ENCODE measurements around a stretch of chr10.

- PRO-cap, 2 experiments = no peak in any of the 2 experiments
Observed at GRCh38 chr10:102661840-102662202, 17.5 kb downstream of the TRIM8 start.

- PRO-cap, 2 experiments = peak in 2 of 2 experiments; most common plus-strand start chr10:102776183 (in 2); most common minus-strand start chr10:102776080 (in 2)
Observed at GRCh38 chr10:102775949-102776650, 32.4 kb downstream of the WBP1L start.

- PRO-cap, 2 experiments = no peak in any of the 2 experiments
Observed at GRCh38 chr10:102782128-102782549, 38.4 kb downstream of the WBP1L start.

DNA sequence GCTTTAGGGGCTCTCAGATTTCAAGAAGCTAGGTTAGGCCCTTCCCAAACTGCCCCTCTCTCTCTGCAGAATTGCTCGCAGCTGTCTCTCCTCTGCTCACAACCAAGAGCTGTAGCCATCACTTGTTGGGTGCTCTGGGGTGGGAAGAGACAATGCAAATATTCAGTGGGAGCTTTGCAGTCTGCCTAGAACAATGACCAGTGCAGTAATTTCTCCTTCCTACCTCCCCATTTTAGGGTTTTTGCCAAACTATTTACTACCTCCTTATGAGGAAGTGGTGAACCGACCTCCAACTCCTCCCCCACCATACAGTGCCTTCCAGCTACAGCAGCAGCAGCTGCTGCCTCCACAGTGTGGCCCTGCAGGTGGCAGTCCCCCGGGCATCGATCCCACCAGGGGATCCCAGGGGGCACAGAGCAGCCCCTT is 24.8 kb downstream of the CYP17A1 start:
- PRO-cap, 2 experiments = no peak in any of the 2 experiments

DNA sequence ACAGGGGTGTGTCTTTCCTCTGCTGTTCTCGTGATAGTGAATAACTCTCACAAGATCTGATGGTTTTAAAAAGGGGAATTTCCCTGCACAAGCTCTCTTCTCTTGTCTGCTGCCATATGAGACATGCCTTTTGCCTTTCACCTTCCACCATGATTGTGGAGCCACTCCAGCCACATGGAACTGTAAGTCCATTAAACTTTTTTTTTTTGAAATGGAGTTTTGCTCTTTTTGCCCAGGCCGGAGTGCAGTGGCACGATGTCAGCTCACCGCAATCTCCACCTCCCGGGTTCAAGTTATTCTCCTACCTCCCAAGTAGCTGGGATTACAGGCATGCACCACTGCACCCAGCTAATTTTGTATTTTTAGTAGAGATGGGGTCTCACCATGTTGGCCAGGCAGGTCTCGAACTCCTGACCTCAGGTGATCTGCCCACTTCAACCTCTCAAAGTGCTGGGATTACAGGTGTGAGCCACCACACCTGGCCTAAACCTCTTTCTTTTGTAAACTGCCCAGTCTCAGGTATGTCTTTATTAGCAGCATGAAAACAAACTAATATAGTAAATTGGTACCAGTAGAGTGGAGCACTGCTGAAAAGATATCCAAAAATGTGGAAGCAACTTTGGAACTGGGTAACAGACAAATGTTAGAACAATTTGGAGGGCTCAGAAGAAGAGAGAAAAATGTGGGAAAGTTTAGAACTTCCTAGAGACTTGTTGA is 59.8 kb downstream of the NT5C2 start:
- PRO-cap, 2 experiments = no peak in any of the 2 experiments

GRCh38 chr10:103138195-103138763 is 54.8 kb downstream of the NT5C2 start:
- PRO-cap, 2 experiments = no peak in any of the 2 experiments

GRCh38 chr10:103396942-103397290 is 490 bp downstream of the PDCD11 start:
- PRO-cap, 2 experiments = peak in 2 of 2 experiments; most common minus-strand start chr10:103397134 (in 2)

DNA sequence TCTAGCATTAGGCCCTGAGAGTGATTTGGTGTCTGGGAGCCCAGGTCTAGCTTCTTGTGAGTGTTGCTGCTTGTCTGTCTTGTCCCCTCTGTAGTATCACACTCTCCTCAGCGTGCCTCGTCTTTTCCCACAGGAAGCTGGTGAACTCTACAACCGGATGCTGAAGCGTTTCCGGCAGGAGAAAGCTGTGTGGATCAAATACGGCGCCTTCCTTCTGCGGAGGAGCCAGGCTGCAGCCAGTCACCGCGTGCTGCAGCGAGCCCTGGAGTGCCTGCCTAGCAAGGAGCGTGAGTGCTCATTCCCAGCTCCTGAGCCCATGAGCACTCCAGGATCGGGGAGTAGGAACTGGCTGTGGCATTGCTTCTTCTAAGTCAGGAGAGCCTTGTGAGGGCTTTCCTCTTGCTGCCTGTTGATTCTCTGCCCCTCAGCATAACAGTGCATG is 8.4 kb downstream of the CALHM2 start:
- PRO-cap, 2 experiments = no peak in any of the 2 experiments

- PRO-cap, 2 experiments = no peak in any of the 2 experiments
Observed at GRCh38 chr10:103542658-103543248, 49.2 kb downstream of the NEURL1 start.

DNA sequence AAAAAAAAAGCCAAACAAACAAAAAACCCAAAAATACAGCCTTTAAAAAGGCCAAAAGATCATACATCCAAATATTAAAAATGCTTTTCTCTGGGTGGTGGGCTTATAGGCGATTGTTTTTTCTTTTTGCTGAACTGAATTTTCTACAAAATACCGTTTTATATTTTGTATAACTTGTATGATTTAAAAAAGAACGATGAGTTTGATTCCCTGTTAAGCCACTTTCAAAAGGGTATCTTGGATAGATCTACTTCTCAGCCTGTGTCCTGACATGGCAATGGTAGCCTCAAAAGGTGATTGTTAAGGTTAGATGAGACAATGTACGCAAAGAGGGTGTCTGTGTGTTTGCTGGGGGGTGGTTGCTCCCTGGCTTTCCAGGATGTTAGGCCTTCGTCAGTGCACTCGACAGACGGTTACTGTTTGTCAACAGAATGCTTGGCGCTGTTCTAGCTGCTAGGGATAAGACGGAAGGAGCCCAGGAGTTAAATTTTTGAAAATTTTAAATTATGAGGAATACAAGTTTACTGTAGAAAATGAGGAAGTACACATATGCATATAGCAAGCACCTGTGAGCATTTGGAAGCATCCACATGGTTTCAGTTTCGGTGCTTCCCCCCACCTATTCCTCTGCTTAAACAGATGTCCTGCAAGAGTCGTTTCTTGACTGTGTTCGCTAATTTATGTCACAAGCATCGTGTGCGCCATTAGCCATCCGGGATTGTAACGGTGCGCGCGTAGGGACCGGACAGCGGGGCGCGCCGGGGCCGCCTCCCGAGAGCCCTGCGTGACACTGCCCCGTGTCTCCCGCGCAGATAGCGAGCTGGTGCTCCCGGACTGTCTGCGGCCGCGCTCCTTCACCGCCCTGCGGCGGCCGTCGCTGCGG is 90.5 kb downstream of the NEURL1 start:
- PRO-cap, 2 experiments = peak in 2 of 2 experiments; most common plus-strand start position 382 of the sequence (in 1); most common minus-strand start position 282 of the sequence (in 1)

DNA sequence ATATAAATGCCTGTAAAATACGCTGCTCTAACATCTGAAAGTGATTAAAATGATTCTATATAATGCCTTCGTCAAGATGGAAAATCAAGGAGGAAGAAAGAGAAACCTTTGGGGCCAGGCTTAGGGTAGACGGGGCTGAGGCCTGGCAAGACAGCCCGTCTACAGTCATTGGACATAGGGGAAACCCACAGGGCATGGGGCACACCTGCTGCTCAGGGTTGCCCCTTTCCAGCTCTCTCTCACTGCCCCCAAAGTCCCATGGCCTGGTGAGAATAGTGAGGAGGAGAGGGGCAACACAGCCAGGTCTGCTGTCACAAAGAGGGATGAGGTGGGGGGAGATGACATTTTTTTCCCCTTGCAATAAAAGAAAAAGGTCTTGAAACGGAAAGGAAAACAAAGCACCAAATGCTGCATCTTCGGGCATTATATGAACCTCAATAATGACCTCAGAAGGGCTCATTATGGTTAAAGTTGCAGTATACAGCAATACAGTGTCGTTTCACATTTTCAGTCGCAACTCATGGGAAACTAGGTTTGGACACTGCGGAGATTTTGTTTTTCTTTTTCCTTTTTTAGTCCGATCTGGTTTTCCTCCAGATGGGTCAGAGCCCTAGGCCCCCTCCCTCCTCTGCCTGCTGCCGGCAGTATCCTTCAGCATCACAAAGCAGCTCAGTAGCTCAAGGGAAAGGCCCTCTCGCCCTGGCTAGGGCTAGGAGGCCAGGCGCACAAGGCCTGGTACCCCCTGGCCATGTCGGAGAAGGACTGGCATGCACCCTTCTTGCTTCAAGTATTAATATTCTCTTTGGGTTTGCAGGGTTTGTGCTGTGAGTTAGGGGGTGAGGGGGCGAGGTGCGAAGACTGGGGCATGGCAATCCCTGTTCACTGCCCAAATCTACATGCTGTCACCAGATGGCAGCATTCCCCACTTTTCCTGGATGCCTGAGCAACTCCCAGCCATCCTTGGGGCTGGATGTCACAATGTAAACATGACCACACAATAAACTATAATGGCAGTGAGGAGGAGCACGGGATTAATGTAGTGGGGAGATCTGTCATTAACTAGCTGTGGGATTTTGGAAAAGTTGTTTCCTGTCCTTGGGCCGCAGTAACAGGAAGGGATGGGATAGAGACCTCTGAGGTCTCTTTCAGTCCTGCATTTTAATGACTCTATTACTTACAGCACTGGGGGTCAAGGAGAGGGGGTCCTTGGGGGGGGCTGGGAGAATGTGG is 105.0 kb downstream of the NEURL1 start:
- PRO-cap, 2 experiments = no peak in any of the 2 experiments

- PRO-cap, 2 experiments = no peak in any of the 2 experiments
Observed at GRCh38 chr10:103601595-103602194, 108.2 kb downstream of the NEURL1 start.

GRCh38 chr10:103604144-103604556 is 110.6 kb downstream of the NEURL1 start:
- PRO-cap, 2 experiments = no peak in any of the 2 experiments

GRCh38 chr10:103648031-103649105 is 154.9 kb downstream of the NEURL1 start:
- PRO-cap, 2 experiments = no peak in any of the 2 experiments

DNA sequence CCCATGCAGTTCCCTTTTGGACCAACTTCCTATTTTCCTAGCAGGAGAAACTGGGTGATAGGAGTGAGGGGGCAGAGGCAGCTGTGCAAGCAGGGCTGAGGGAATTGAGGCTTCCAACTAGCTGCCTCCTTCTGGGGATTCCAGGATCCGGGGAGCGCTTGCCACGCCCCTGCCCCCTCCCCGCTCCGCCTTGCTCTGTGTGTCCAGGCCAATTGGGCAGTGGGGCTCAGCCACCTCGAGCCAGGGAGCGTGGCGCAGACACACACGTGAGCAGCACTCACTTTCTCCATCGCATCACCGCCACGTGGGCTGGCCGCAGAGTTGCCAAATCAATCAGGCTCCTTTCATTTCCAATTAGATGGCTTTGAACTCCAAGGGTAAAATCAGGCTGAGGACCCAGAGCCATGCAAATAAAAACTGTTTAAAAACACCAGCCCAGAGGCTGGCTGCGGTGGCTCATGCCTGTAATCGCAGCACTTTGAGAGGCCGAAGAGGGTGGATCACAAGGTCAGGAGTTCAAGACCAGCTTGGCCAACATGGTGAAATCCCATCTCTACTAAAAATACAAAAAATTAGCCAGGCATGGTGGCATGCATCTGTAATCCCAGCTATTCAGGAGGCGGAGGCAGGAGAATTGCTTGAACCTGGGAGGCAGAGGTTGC is 173.2 kb downstream of the SH3PXD2A start:
- PRO-cap, 2 experiments = no peak in any of the 2 experiments

DNA sequence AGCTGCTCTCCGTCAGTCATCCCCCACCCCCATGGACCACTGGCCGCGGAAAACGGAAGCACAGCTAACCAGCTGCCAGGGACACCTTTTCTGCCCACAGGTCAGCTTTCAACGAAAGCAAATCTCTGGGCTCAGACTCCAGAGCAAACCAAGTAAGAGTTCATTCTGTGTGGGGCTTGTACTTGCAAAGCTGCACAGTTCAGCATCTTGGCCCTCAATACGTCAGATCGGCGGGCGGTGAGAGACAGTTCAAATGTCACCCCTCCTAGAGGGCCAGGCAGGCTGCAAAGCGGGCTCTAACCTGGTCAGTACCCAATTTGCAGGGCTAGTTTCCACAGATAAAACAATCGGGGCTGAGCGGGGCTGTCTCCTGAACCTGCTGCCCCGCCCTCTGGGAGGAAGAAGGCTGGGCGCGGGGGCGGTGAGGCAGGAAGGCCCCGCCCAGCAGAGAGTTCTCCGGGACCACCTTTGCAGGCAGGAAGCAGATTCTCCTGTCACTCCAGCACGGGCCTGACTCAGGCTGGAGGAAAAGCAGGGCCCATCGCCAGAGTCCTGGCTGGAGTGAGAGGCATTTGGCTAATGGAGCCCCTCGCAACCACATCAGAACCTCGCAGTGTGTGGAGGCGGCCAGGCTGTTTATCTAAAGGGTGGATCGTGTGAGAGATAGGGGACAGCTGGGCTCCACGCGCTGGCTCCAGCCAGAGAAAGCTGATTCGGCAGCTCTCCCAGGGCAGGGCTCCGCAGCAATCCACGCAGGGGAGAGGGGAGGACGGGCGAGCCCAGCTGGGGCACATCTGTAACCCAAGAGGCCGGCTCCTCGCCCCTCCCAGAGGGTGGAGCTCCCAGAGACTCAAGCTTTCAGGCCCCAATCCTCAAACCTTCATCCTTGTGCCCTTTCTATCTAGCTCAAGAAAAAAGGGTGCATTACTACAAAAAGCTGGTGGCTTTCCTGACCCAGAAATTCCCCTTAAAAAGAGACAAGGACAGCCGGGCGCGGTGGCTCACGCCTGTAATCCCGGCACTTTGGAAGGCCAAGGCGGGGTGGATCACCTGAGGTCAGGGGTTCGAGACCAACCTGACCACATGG is 83.1 kb downstream of the SH3PXD2A start:
- PRO-cap, 2 experiments = peak in 2 of 2 experiments; most common plus-strand start position 484 of the sequence (in 2); most common minus-strand start position 482 of the sequence (in 1)

DNA sequence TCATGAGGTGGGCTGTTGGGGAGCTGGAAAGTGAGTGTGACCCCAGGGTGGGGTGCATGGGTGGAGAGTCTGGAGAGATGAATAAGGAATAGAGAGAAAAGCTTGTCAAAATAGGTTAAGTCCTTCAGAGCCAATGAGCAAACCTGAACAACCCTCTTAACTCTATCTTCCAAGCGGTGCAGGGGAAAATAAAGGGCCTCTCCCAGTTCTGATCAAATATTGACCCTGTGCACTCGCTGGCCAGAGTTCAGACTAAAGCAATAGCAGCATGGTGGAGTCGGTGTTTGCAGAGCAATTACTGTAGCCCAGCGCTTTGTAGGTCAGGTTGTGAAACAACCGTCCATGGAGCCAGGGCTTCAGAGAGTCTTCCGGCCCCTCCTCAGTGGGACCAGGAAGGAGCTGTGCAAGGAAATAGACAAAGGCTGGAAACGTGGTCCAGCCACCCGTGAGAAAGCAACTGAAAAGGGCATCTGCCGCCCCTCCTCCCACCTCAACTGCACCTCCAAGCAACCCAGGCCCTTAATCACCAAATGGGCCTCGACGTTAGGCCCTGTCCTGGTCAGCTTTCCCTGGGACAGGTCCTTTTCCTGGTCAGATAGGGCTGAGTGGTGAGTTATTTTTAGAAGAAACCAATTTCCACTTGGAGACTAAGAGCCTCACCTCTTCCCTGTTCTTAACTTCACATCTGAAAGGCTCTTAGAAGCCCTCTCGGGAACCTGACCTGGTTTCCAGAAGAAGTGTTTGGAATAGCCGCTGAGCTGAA is 61.1 kb downstream of the SH3PXD2A start:
- PRO-cap, 2 experiments = no peak in any of the 2 experiments

DNA sequence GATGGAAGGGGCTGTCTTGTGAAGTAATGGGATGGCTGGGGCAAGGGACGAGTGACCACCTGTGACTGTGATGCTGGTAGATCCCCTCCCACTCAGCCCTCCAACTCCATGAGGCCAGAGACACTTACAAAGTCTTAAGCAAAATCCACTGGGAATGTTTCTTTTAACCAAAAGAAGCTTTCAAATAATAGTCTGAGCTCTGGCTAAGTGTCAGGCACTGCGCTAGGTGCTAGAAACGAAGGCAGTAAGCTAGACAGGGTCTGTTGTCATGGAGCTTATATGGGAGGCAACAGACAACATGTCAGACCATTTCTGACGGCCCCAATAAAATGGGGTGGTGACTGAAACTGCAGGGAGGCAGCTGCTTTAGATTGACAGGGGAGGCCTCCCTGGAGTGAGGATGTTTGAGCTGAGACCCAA is 40.8 kb downstream of the SH3PXD2A start:
- PRO-cap, 2 experiments = no peak in any of the 2 experiments

GRCh38 chr10:103872186-103872712 is 16.9 kb upstream of the SH3PXD2A start:
- PRO-cap, 2 experiments = no peak in any of the 2 experiments

DNA sequence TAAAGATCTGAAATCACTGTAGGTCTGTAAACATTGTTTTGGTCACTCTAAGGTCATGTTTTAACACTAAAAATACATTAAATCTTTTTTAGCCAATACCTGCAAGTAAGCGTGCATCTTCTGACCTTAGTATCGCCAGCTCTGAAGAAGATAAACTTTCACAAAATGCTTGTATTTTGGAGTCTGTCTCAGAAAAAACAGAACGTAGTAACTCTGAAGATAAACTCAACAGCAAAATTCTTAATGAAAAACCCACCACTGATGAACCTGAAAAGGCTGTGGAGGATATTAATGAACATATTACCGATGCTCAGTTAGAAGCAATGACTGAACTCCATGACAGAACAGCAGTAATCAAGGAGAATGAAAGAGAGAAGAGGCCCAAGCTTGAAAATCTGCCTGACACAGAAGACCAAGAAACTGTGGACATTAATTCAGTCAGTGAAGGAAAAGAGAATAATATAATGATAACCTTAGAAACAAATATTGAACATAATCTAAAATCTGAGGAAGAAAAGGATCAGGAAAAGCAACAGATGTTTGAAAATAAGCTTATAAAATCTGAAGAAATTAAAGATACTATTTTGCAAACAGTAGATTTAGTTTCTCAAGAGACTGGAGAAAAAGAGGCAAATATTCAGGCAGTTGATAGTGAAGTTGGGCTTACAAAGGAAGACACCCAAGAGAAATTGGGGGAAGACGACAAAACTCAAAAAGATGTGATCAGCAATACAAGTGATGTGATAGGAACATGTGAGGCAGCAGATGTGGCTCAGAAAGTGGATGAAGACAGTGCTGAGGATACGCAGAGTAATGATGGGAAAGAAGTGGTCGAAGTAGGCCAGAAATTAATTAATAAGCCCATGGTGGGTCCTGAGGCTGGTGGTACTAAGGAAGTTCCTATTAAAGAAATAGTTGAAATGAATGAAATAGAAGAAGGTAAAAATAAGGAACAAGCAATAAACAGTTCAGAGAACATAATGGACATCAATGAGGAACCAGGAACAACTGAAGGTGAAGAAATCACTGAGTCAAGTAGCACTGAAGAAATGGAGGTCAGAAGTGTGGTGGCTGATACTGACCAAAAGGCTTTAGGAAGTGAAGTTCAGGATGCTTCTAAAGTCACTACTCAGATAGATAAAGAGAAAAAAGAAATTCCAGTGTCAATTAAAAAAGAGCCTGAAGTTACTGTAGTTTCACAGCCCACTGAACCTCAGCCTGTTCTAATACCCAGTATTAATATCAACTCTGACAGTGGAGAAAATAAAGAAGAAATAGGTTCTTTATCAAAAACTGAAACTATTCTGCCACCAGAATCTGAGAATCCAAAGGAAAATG is 35.6 kb downstream of the SLK start:
- PRO-cap, 2 experiments = no peak in any of the 2 experiments